Hair follicle dermal papilla cell (primary cell): ENCODE data around the gene MLH1.

- CAGE, long polyA plus RNA = no peak
Observed at GRCh38 chr3:33412383-33413087, 27.7 kb downstream of the UBP1 start.

- CAGE, long polyA plus RNA = no peak
Observed at GRCh38 chr3:33438207-33438812, 1.9 kb downstream of the UBP1 start.

DNA sequence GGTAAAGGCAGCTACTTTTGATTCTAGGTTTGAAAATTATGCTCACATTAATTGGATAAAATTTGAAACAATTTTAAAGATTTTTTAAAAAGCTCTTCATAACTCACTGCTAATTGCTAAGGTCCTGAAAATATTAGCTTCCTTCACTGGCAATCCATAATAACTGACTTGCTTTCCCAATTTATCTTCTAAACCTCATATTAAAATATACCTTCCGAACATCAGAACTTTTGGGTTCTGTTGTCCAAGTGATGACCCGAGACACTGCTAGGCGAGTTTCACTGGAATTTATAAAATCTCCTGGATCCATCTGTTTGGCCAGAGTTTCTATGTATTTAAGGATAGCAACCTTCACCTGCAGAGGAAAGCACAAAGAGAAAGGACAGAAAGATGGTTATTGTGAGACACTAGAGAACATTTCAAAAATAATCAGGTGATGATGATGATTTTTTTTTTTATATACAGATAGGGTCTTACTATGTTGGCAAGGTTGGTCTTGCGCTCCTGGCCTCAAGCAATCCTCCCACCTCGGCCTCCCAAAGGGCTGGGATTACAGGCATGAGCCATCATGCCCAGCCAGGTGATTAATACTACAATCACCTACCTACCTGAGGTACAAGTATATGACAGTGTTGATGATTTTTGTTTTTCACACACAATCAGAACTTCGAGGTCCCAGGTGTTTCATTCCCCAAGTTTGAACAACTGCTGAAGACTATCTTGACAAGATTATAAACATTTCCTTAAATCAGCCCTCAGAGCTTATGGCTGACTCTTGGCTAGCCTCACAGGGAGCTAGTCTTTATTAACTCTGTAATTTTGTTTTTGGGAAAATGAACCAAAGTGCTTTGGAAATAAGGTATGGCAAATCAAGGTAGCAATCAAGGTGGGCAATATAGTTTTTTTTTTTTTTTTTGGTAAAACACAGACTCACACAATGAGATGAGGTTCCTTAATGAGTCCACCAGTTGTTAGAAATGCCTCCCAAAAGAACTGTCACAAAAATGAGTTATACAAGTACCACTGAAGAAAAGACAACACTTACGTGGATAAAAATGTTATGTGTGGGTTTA is 111.2 kb upstream of the UBP1 start:
- CAGE, long polyA plus RNA = no peak

- CAGE, long polyA plus RNA = no peak
Observed at GRCh38 chr3:33562858-33563984, 123.0 kb upstream of the UBP1 start.

DNA sequence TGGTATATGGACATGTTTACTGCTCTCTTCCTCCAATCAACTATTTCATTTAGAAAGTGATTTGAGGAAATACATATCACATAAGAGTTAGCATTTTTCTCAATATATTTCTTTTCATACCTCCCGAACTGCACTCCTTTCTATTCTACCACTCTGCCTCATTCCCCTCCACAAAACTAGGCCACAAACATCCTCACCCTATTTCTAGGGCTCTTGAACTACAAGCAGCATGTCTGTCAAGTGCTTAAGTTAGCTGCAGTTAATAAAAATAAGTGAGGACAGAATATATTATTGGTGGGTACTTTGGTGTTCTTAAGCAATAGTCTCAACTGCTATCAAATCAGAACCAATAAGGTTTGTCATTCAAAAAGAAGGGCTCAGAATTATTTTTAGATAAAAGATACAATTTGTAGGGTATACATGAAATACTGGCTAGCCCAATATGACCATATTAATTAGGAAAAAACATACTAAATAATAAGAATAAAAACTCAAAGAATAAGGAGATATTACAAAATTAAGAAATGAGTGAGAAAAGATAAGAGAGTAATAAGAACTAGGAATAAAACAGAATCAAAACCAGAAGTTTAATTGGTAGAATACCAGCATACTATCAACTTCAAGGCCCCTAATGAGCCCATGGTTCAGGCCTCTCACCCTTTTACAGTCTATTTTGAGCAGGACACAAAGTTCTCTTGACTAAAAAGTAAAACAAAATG is 124.9 kb downstream of the CLASP2 start:
- CAGE, long polyA plus RNA = no peak

- CAGE, long polyA plus RNA = no peak
Observed at GRCh38 chr3:33602608-33603275, 115.3 kb downstream of the CLASP2 start.

DNA sequence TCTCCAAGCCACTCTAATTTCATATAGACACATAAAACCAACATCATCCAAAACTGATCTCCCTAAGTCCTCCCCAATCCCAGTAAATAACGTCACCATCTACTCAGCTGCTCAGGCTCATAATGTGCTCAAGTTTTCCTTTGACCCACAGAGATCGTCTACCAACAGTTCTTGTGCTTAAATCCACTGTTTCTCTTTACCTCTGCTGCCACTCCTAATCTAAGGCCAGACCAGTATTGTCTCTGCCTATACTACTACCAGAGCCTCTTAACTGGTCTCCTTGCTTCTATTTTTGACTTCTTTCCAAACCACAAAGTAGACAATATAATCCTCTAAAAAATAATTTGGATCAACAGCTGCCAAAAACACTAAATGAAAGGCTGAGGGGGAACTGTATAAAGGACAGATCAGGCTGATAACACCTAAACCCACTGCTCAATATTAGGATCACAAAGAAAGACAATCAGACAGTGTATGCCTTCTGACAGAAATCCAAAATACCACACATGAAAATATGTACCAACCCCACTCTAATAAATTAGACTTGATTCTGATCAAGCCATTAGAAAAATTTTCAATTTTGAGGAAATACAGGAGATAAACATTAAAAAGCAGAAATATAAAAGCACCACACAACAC is 65.2 kb downstream of the CLASP2 start:
- CAGE, long polyA plus RNA = no peak

DNA sequence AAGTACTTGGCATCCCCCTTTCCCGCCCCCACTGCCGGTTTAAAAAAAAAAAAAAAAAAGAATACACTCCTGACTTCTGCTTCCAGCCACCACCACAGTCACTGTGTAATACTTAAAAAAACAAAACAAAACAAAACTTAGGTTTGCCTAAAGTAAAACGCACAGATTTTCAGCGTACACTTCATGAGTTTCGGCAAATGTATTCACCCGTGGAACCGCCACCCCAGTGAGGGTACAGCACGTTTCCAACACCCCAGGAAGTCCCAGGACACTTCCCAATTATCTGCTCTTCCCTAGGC is 394 bp upstream of the CLASP2 start:
- CAGE, long polyA plus RNA = no peak

- CAGE, long polyA plus RNA = no peak
Observed at GRCh38 chr3:35677634-35678120, 38.4 kb downstream of the ARPP21 start.

DNA sequence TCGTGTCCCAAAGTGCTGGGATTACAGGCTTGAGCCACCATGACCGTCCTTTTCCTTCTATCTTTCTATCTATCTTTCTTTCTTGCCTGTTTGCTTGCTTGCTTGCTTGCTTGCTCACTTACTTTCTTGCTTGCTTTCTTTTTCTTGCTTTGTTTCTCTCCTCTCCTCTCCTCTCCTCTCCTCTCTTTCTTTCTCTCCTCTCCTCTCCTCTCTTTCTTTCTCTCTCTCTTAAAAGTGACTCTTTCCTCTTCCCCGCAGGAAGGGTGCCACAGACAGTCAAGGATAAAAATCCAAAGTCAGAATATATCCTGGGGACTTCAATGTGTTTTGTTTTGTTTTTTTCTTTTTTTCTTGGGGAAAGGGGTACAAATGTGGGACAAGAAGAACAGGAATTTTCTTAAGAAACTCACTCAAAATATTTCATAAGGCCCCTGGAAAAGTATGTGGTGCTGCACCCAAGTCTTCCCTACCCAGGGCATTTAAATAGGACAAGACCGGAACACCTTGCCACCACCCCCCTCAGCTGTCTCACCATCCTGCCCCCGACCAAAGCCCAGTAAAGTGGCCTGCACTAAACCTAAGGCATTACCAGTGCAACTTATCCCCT is 31.4 kb downstream of the TRANK1 start:
- CAGE, long polyA plus RNA = no peak

DNA sequence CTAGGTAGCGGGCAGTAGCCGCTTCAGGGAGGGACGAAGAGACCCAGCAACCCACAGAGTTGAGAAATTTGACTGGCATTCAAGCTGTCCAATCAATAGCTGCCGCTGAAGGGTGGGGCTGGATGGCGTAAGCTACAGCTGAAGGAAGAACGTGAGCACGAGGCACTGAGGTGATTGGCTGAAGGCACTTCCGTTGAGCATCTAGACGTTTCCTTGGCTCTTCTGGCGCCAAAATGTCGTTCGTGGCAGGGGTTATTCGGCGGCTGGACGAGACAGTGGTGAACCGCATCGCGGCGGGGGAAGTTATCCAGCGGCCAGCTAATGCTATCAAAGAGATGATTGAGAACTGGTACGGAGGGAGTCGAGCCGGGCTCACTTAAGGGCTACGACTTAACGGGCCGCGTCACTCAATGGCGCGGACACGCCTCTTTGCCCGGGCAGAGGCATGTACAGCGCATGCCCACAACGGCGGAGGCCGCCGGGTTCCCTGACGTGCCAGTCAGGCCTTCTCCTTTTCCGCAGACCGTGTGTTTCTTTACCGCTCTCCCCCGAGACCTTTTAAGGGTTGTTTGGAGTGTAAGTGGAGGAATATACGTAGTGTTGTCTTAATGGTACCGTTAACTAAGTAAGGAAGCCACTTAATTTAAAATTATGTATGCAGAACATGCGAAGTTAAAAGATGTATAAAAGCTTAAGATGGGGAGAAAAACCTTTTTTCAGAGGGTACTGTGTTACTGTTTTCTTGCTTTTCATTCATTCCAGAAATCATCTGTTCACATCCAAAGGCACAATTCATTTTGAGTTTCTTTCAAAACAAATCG is at the start of gene MLH1:
Gene MLH1 (plus strand): TSS at position 204 of the 821 bp plus-strand sequence.
- CAGE, long polyA plus RNA = no peak

- CAGE, long polyA plus RNA = no peak
Observed at GRCh38 chr3:37318841-37319430, 75.9 kb downstream of the GOLGA4 start.

DNA sequence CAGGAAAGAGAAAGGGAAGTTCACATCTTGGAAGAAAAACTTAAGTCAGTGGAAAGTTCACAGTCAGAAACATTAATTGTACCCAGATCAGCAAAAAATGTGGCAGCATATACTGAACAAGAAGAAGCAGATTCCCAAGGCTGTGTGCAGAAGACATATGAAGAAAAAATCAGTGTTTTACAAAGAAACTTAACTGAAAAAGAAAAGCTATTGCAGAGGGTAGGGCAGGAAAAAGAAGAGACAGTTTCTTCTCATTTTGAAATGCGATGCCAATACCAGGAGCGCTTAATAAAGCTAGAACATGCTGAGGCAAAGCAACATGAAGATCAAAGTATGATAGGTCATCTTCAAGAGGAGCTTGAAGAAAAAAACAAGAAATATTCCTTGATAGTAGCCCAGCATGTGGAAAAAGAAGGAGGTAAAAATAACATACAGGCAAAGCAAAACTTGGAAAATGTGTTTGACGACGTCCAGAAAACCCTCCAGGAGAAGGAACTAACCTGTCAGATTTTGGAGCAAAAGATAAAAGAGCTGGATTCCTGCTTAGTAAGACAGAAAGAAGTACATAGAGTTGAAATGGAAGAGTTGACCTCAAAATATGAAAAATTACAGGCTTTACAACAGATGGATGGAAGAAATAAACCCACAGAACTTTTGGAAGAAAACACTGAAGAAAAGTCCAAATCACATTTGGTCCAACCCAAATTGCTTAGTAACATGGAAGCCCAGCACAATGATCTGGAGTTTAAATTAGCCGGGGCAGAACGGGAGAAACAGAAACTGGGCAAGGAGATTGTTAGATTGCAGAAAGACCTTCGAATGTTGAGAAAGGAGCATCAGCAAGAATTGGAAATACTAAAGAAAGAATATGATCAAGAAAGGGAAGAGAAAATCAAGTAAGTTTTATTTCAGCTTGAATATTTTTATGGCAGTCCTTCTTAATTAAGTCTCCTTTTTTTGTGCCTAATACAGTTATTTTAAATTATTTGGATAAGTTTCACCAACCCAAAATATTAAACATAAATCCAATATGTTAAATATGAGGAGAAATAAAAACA is 84.2 kb downstream of the GOLGA4 start:
- CAGE, long polyA plus RNA = no peak

- CAGE, long polyA plus RNA = no peak
Observed at GRCh38 chr3:37466674-37467227, 14.8 kb downstream of the ITGA9 start.

DNA sequence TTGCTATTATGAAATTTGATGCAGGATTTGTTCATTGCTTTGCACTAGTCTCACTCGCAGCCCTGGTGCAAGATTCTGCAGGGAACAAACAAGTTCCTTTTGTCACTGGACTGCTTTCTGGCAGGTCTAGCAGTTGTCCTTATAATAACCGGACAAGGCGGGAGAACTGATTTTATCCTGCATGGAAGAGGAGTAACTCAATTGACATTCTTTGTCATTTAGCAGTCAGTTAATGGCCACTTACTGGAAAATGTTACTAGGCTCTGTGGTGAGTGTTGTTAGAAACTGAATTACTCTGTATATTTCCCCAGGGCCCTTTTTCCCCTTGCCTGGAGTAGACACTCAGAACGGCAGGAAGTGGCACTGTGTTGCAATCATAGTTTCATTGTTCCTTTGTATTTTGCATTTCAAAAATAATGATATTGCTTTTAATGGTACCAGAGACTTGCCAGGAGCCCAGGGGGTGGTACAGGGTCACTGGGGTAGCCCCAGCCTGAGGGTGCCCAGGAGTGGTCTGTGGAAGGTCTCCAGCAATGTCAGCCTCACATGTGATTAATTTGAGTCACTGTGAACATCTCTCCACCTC is 41.1 kb downstream of the ITGA9 start:
- CAGE, long polyA plus RNA = no peak

DNA sequence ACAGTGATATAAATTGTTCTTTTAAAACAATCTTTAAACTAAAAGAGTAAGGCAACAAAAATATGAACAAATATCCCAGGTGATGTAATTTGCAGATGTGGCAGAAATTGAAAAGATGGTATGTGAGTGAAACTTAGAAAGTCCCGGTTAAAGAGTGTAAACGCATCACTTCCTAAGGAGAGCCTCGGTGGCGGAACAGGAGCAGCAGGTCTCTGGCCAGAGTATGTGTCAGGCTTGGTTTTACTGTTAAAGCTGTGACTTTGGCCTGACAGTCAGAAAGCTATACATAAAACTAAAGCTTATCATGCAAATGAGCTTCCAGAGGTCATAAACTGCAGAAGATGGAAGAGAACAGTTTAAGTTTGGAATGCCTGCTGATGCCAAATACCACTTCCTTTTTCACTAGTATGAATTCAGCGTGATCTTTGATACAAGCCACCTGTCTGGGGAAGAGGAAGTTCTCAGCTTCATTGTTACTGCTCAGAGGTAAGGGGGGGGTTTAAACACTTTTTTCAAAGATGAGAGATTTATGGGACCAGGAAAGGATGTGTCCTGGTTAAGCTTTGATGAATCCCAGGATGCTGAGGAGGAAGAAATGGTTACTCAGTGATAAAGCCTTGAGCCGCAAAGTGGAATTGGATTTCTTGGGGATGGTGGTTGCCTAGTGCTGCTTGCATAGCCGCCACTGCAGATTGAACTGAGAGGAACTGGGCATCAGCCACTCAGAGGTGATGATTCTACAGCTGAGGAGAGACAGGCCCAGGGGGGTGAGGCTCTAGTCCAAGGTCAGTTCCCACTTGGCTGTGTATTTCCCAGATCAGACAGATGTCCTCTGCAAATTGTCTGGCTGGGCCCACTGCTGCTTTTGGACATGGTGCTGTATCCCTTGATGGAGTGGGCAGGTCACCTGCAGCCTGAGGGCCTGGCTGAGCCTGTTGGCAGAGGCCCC is 124.9 kb upstream of the CTDSPL start:
- CAGE, long polyA plus RNA = no peak

- CAGE, long polyA plus RNA = no peak
Observed at GRCh38 chr3:37863985-37864296, 2.3 kb downstream of the CTDSPL start.

DNA sequence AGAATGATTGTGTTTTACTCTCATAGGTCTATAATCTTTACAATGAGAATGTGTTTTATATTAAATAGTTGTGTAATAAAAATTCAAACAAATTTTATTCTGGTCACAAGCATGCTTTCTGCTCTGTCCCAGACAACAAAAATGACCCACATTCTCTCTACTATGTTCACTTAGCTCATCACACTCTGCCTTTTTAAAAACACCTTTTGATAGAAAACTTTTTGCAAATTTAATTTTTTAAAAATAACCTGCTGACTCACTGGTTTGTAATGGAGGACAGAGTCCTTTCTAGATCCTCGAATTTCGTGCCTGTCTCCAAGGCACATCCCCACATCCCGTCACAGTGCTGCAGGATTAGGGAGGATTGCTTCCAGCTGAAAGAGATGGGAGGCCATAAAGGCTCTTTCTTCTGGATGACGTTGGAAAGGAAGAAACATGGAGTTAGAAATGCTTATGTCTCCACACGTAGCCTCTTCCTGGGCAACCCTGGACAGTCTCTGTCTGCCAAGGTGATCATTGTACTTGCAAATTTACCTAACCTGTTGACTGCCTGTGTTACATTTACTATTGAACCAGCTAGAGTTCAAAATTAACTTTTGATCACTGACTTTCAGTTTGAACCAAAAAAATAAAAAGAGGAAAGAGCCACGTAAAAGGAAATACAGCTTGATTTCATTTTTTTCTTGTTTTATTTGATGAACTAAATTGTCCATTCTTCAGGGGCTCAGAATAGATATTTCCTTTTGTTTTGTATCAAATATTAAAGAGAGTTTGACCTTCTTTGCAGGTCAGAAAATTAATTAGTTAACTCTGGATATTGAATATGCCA is 27.6 kb upstream of the VILL start:
- CAGE, long polyA plus RNA = no peak

DNA sequence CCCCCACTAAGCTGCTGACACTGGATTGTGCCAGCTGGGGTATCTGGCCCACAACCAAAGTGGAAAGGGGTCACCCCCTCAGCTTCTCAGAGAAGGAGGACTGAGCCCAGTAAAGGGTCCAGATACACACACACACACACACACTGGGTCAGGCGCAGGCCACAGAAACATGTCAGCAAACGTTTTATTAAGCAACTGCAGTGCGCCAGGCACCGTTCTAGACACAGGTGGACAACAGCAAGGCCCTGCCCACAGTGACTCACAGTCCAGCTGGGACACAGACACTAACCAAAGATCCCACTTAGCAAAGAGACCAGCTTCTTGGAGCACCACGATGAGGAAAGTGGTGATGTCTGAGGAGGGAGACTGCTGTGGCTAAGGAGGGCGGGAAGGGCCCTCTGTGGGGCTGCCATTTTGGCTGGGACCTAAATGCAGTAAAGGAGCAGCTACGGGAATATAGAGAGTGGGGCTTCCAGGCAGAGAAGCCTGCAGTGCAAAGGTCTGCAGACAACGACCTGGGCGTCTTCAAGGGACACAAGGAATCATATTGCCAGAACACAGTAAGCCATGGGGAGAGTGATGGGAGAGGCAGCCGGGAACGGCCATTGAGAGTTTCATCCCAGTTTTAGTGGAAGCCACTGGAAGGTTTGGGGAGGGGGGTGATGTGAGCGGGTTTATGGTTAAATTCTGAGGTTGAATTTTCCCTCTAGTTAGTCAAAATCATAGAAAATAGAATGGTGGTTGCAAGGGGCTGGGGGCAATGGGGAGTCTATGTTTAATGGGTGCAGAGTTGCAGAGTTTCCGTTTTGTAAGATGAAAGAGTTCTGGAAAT is 2.7 kb upstream of the VILL start:
- CAGE, long polyA plus RNA = no peak

DNA sequence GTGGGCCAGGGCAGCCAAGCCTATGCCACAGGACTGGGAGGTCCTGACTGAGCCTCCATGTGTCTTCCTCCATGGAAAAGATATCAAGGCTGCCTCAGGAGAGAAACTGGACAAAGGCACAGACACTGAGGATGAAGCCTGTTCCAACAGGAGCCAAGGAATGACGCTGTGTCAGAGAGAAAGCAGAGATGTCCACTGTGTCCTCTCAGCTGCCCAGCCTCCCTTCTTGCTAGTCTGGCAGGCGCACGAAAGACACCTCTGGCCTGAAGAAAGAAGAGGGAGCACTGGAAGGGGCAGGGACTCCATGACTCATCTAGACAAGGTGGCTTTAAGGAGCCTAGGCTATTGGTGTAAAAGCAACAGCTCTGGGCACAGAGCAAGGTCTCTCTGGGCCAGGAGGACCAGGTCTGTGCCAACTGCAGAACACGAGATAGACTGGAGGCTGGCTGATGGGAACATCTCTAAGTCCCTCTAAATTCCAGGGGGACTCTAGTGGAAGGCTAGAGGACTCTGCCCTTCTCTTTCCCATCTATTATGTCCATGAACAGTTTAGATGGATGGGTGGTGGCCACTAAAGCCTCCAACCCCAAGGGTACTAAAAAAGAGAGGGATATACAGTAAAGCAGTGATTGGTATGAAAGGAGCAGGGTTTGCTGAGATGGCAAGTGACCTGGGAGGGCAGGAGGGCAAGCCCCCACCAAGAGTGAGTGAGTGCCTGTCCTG is 1.3 kb downstream of the PLCD1 start:
- CAGE, long polyA plus RNA = no peak